Hematopoietic multipotent progenitor cell (in vitro differentiated cells): ENCODE measurements around a stretch of chr1.

DNA sequence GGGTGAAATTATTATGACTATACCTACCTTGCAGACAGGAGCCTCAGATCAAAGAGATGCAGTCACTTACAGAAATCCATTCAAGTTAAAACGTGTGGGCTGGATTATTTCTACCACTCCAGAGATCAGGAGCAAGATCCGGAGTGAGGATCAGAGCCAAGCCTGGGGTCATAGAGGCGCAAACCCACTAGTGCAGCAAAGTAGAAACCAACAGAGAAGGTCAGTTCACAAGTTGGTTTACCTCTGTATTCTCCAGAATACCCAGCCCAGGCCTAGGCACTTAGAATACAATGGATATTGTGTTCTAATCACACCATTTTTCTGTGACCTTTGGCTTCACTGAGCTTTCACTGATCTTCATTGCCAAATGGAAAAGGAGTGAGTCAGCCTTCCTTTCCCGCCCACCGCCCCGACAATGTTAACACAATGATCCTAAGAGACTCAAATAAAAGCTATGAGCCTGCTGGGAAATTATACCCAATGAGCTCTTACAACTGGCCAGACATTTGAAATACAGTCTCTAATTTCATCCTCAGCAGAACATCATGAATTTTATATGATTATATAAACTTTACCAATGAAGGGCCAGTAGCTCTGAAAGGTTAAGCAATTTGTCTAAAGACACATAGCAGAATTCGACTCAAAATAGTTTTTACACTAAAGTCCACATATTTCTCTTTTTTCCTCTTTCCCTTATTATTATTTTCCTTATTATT, 252.6 kb downstream of the SIPA1L2 start:
- CAGE, long polyA plus RNA = no peak

GRCh38 chr1:232434897-232435442, 195.0 kb downstream of the SIPA1L2 start:
- CAGE, long polyA plus RNA = no peak

GRCh38 chr1:232620190-232620850, 9.6 kb downstream of the SIPA1L2 start:
- CAGE, long polyA plus RNA = no peak

DNA sequence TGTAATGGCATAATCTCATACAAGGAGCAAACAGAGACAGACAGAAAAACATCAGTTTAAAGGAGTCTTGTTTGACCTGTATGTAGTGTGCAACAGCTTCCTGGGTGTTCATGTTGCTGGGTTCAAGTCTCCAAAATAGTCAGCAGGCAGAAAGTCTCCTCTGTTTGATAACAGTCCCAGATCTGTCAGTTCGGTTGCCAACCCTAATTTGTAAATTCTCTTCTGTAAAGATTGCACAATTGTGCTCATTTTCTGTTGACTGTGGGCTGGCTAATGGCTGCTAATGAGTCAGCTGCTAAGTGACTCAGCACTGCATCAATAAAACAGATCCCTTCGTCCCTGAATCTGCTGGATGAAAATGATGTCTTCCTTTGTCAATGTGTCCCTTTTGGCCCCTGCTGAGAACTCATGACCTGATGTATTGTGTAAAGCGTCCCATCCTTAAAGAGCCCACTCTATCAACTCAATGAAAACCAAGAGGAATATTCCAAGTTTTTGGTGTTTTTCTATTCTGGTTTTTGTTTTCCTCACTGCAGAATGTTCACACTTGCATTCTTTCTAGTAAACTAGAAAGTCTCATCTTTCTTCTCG, 74.8 kb upstream of the SIPA1L2 start:
- CAGE, long polyA plus RNA = no peak

DNA sequence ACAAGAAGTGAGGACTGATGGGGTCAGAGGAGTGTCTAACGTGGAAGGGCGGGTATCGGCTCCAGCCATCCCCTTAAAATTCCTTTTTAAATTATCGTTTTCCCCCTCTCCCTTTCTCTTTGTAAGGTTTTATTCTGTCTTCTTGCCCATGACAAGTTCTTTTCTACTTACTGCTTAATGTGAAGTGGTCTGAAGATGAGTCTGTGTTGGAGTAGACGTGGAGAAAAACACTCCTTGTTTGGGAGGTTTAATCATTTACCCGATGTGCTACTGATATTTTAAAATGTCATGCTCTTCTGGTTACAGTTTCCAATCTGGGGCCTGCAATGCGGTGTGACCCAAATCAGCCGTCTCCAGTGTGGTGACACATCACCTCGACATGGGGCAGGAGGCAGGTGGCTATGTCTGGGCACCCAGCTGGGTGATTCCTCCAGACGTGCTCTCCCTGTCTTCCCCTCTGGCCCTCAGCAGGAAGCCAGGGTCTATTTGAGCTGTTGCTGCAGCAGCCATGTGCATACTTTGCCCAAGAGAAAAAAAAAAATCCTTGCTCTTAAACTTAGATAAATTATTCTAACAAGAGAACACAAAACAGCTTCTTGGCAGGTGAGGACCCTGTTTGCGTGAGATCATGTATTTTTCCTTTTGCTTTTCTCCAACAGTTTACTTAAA, 39.0 kb upstream of the MAP10 start:
- CAGE, long polyA plus RNA = no peak

GRCh38 chr1:233081693-233082146, 131.3 kb downstream of the NTPCR start:
- CAGE, long polyA plus RNA = no peak

DNA sequence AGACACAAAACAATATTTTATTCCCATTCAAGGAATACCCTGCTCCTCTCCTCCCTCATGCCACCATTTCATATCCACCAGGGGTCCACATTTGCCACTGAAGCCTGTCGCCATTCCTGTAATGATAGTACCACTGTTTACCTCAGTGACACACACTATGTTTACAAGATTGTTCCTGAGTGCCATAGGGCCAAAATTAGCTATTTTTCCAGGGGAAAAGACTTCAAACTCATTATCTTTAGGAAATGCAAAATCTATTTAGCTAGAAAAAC, 134.7 kb upstream of the KCNK1 start:
- CAGE, long polyA plus RNA = no peak

GRCh38 chr1:233671197-233672178, 57.6 kb downstream of the KCNK1 start:
- CAGE, long polyA plus RNA = no peak

DNA sequence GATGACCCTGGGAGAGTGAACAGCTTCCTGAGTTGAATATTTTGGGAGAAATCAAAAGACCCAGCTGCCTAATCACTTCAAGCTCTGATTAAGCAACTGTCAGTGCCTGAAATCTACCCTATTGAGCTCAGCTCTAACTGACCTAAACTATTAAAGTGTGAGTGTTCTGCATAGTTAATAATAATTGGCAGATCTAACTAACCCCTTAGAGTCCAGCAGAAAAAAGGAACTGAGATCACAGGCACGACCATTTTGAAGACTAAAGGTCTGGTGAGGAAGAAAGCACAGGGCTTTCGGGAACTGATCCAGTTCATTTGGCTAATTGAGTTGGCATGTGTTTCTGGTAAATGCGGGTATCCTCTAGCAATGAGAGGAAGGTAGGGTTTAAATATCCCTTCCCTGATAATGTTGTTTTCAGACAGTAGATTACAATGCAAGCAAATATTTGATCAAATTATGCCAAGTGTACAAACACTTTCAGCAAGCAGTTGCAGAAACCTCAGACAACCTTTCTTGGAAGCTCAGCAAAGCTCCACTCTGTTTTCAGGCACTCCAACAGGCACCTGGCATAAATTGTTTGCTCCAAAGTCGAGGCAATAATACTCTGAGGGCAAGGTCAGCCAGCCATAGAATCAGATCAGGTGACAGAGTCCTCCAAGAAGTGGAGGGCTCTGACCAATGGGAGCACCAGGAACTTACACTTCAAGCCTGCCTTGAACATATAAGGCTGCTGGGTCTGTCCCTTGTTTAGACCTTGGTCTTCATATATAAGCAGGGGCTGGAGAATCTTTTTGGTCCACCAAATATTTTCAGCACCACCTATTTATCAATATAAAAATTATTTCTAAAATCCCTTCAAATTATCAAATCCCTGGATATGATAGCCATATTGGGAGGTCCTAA, 100.9 kb downstream of the KCNK1 start:
- CAGE, long polyA plus RNA = no peak

DNA sequence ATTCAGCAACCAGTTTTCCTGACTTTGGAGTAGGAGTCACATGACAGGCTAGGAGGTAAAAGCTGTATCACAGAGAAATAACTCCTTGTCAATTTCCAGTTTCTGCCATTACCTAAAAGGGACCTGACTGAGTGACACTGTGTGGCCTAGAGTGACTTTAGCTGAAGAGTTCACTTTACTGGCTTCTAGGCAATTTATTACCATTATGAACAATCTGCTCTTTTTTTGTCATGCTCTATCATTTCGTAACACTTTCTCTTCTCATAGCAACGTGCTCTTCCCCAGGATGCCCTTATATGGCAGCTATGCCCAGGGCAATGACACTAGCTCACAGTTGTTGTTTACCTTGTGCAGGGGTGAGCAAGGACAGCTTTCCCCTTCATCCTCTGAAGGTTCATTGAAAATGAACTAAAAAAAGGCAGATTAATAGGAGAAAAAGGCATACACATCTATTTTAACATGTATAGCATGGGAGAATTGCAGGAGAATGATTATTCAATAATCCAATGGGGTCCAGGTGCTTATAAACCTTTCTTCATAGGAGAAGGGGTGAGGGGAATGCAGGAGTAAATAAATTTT, 107.3 kb downstream of the KCNK1 start:
- CAGE, long polyA plus RNA = no peak

DNA sequence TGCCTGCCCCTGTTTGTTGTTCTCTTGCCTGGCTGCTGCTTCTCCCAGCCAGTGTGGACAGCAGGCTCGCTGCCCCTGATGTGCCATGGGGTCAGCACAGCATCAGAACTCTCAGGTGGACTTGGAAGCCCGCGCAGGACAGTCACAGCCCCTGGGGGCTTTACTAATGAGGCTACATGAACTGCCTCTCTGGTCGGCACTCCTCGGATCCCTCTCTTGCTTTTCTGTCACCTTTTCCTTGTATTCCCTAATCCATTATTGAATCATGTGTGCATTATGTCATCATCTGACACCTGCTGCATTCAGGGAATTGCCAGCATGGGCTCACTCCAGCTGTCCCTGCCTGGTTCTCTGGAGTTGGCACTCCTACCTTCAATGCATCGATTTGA, 100.5 kb upstream of the COA6 start:
- CAGE, long polyA plus RNA = no peak

GRCh38 chr1:234400729-234400998, 27.4 kb downstream of the COA6 start:
- CAGE, long polyA plus RNA = no peak

GRCh38 chr1:234530750-234531458, 51.9 kb upstream of the TARBP1 start:
- CAGE, long polyA plus RNA = no peak

DNA sequence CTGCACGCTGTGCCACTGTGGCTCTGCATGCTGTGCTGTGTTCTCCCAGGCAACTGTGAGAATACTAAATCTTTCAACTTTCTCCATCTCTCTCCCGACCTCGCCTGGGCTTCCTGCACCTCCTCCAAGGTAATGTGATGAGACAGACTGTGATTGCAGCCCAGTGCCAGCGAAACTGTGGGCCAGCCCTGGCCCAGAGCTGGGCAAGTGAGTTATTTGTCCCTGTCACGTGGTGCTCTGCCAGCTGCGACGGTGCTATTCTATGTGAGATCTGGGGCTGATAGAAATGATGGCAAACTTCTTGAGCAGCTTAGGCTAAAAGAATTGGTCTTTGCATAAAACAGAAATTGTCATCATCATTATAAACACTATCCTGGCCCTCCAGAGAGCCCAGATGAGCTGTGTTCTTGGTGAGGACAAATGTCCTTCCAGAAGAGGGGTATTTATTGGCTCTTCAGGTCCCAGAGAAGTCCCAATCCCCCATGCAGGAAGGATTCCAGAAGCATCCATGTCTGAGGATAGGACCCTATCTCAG, 63.5 kb upstream of the TARBP1 start:
- CAGE, long polyA plus RNA = no peak

GRCh38 chr1:234606916-234607783, 2.8 kb downstream of the IRF2BP2 start:
- CAGE, long polyA plus RNA = start-site peak on the plus strand at chr1:234607091-234607173, 9 reads; start-site peak on the plus strand at chr1:234607287-234607422, 5 reads; start-site peak on the minus strand at chr1:234607346-234607596, 316 reads; start-site peak on the plus strand at chr1:234607631-234607758, 11 reads

GRCh38 chr1:234607971-234608888, 1.7 kb downstream of the IRF2BP2 start:
- CAGE, long polyA plus RNA = start-site peak on the minus strand at chr1:234608182-234608316, 375 reads; start-site peak on the plus strand at chr1:234608326-234608405, 29 reads

GRCh38 chr1:234616389-234617000, 6.5 kb upstream of the IRF2BP2 start:
- CAGE, long polyA plus RNA = no peak

- CAGE, long polyA plus RNA = no peak
Observed at GRCh38 chr1:234619648-234620263, 9.8 kb upstream of the IRF2BP2 start.

DNA sequence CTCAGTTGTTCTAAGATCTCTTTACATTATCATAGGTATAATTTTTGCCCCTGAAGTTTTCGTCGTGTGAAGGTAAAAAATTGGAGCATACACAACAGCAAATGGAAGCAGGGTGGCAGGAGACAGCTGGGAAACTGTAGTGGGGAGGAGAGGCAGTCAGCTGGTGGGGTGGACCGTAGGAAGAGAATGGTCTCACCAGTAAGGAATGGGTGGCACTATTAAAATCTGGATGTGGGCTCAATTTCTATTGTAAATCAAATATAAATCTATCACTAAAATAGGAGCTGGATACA, 10.3 kb upstream of the IRF2BP2 start:
- CAGE, long polyA plus RNA = no peak

DNA sequence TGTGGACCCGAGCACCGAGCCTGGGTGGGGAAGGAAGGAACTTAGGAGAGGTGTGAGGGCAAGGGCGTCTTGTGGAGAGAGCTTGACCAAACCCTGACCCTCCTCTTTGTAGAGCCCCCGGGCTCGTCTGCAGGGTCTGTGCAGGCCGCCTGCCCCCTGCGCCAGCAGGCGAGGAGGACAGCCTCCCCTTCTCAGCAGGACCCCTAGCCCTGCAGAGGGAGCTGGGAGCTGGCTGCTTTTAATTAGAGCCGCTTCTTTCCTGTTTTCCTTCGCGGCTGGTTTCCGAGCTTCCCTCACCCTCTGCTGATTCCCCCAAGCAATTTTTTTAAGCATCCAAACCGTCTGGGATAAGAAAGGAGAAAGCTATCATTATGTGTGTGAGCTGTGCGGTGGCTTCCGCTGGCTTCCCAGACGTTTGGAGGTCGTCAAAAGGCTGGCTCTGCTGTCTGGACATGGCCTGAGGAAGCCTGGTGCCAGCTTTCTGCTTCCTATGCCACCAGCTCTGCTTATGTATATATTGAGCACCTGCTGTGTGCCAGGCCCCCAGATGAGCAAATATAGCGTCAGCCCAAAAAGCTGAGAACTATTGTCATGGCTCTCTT, 160.2 kb upstream of the IRF2BP2 start:
- CAGE, long polyA plus RNA = no peak